Measurements from ENCODE around the genes PDK3 and TMEM47.

DNA sequence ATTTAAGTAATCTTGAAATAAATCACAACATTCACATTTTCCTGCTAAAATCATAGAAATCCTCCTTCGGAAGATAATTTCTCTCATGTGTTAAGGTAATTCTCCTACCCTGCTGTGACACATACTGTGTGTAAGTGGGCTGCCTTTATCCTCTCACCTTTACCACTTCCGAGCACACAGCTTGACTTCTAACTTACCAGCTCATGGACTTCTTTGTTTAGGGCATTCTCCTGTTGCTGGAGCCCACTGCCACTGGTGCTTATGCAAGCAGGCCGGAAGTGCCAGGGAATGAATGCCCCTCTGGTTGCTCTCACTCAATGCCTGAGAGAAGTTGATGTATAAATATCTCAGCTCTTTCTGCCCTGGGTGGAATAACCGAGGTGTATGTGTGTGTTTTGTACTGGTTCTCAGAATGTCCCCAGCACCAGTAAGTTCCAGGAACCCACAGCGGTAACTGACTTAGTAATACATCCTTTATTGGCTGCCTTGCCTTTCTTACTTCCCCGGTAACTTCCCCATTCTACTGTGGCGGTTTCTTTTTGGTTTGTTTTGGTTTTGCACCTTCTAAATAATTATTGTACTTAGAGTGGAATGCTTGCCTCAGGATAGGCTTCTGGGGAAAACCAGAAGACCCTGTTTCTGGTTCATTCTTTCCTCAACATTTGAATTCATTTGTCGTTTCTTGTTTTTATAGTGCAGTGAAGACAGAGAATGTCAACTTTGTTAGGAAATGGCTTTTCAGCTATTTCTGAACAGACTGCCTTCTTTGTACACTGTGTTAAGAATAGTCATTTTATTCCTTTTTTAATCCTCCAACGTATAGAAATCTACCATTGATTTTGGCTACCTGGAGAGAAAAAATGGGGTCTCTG lies 45.3 kb downstream of the CXorf58 start:
- PRO-cap, 2 experiments = peak in 2 of 2 experiments; most common plus-strand start position 369 of the sequence (in 1); most common minus-strand start position 119 of the sequence (in 1)

GRCh38 chrX:24057418-24057836 lies 2.7 kb downstream of the EIF2S3 start:
- PRO-cap, 2 experiments = no peak in any of the 2 experiments

- PRO-cap, 2 experiments = no peak in any of the 2 experiments
Observed at GRCh38 chrX:24077181-24078060, 22.7 kb downstream of the EIF2S3 start.

- PRO-cap, 2 experiments = no peak in any of the 2 experiments
Observed at GRCh38 chrX:24190400-24191028, 41.0 kb downstream of the ZFX start.

GRCh38 chrX:24426381-24426731 lies 38.7 kb upstream of the PDK3 start:
- PRO-cap, 2 experiments = no peak in any of the 2 experiments

DNA sequence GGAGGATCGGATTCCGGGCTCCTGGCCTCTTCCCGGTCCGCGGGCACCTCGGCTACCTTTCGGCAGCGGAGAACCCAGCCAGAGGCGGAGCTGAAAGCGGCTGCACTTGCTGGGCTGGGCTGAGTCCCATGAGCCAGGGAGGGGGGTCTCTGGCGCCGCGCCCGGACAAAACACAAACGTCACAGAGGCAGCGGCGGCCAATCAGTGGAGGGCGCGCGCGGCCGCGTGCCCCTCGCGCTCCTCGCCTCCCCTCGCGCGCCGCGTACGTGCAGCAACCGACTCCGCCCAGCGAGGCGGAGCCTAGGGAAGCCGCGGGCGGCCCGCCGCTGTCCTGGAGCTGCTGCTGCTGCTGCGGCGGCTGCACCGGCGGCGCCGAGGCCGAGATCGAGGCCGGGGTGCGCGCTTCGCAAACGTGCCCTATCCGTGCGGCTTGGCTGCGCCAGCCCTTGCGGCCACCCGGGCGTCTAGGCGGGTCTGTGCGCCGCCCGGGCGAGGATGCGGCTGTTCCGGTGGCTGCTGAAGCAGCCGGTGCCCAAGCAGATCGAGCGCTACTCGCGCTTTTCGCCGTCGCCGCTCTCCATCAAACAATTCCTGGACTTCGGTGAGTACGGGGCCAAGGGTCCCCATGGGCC lies at the start of gene PDK3:
Gene PDK3 (plus strand): TSS at position 326 of the 632 bp plus-strand sequence.
- PRO-cap, 2 experiments = peak in 2 of 2 experiments; most common plus-strand start position 326 of the sequence (in 1); most common minus-strand start position 108 of the sequence (in 2)

DNA sequence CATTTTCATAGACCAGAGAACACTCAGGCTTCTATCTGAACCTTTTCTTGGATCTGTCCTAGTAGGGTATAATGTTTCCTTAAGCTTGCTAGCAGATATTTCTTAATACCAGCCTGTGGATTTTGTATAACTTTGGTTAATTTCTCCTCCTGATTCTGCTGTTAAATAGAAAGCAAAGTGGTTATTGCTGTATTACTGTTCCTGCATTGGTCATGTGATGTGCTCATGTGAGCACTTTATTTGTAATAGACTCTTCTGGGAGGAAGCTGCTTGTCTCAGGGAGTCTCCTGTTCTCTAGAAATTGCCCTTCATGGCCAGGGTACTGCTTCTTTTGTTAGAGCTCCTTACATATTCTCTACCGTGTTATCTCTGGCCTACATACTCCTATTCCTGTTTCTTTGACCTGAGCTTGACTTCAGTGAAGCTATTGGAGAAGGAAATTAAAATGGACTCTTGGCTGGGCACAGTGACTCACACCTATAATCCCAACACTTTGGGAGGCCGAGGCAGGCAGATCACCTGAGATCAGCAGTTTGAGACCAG lies 14.0 kb downstream of the PDK3 start:
- PRO-cap, 2 experiments = no peak in any of the 2 experiments

DNA sequence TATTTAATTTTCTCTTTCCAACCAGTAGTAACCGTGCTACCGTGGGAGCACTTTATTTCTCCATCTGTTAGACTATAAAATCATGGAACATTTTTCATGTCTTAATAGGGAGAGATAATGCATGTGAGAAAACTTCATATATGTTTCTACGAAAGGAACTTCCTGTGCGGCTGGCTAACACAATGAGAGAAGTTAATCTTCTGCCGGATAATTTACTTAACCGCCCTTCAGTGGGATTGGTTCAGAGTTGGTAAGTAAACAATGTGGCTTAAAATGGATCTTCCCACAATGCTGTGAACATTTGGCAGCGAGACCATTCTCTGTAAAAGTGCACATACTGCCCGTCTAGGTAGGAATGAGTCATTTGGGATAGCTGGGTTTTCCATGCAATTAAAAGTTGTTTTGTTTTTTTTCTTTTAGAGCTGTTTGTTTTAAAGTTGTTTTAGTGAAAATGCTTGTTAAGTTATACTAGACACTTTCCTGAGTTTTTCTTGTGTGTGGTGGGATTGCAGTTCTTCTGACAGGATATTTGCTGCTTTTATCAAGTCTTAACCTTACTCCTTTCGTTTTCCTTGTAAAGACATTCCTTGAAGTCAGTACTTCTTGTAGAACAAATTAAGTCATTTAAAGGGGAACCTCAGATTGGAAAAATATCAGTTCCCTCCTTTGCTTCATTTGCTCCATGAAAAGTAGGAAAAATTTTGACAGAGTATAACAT lies 29.7 kb downstream of the PDK3 start:
- PRO-cap, 2 experiments = peak in 1 of 2 experiments; most common minus-strand start position 184 of the sequence (in 1)

- PRO-cap, 2 experiments = no peak in any of the 2 experiments
Observed at GRCh38 chrX:24545388-24546083, 80.5 kb downstream of the PDK3 start.

- PRO-cap, 2 experiments = no peak in any of the 2 experiments
Observed at GRCh38 chrX:26227721-26228009, 11.7 kb downstream of the MAGEB5 start.

GRCh38 chrX:26262149-26262629 lies 46.2 kb downstream of the MAGEB5 start:
- PRO-cap, 2 experiments = no peak in any of the 2 experiments

GRCh38 chrX:28847154-28847881 lies 260.1 kb downstream of the IL1RAPL1 start:
- PRO-cap, 2 experiments = no peak in any of the 2 experiments

GRCh38 chrX:30574156-30574695 lies 3.3 kb downstream of the TASL start:
- PRO-cap, 2 experiments = no peak in any of the 2 experiments

- PRO-cap, 2 experiments = no peak in any of the 2 experiments
Observed at GRCh38 chrX:30613515-30614275, 36.1 kb upstream of the TASL start.

DNA sequence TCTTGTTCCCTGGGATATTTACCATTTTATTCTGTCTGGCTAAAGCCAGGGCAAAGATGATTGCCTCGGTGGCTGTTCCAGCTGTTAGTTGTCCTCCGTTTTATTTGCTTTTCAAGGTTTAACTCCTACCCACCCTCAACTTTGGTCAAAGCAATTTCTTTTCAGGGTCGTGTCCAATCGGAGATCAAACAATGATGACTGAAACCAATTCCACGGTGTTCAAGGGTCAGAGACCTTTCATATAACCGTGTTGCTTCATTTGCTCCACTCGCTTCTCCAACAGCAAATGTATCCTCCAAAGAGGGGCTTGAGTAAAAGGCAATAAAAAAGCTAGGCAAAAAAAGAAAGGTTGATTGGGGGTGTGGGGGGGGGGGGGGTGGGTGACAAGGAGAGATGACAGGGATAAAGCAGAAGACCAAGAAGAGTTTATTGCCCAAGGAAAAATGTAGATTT lies 193.6 kb upstream of the FTHL17 start:
- PRO-cap, 2 experiments = no peak in any of the 2 experiments

DNA sequence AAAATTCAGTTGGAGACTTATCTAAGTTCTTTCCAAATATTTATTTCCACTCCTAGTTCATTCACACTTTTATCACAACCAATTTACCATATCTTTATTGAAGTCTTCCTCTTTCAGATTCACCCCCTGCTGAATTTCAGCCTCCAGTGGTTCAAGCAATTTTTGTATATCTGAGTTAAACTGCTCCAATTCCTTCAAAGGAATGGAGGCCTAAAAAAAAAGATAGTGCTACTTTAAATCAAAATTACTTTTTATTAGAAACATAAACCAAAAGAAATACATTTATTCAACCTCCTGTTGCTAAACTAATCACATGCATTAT lies 863.1 kb downstream of the DMD start:
- PRO-cap, 2 experiments = no peak in any of the 2 experiments

GRCh38 chrX:32644791-32645115 lies 566.6 kb downstream of the DMD start:
- PRO-cap, 2 experiments = no peak in any of the 2 experiments

DNA sequence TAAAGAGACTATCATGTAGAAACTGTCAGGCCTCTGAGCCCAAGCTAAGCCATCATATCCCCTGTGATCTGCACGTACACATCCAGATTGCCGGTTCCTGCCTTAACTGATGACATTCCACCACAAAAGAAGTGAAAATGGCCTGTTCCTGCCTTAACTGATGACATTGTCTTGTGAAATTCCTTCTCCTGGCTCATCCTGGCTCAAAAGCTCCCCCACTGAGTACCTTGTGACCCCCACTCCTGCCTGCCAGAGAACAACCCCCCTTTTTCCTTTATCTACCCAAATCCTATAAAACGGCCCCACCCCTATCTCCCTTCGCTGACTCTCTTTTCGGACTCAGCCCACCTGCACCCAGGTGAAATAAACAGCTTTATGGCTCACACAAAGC lies 107.1 kb downstream of the DMD start:
- PRO-cap, 2 experiments = no peak in any of the 2 experiments

- PRO-cap, 2 experiments = no peak in any of the 2 experiments
Observed at GRCh38 chrX:34657179-34658182, at the start of gene TMEM47. TMEM47 (minus strand) TSS chrX:34657285.

- PRO-cap, 2 experiments = no peak in any of the 2 experiments
Observed at GRCh38 chrX:36375129-36375367, 455.5 kb downstream of the CFAP47 start.